ENCODE measurements around the genes DKK1, ZWINT and CISD1.

DNA sequence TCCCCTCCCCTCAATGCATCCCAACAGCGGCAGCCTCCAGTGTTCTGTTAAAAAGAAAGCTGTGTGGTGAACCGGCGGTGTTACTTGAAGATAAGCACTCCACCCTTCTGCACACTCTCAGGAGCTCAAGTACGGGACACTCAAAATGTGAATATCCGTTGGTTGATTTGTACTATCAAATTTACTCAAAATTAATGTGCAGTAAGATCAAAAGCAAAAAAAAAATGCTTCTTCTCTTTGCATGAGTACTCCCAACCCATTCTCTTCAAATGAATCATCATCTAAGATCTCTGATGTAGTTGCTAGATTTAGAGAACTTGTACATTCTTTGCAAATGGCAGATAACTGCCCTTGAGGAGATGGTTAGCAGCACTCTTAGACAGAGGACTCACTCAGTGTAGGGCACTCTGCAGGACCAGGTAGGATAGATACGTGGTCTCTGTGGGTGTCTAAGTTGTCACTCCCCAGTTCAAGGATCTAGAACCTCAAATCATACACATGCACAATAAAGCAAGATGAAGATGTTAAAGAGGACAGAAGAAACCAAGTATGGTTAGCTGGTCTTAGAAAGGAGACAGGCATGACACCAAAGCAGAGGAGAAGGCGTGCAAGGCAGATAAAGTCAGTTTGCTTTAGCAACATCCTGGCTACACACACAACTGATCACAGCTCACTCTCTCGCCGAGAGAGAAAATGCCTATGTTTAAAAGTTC, 145.7 kb upstream of the ASAH2 start:
- PRO-cap, 3 experiments, result no peak in any of the 3 experiments

DNA sequence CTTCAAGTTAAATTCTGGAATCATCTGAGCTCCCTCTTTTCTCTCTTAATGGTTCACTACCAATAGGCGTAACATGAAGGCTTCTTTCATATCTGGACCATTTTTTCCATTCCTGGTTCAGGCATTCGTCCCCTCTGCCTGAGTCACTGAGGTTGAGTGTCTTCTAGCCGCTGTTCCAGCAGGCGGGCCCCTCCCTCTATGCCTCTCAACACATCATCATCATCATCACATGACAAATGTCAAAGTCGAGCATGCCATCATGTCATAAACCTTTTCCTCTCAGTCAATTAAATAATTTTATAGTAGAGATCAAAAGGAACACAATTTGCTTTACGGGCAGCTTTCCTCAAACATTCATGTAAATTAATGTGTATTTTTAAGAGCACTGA, 168.9 kb upstream of the ASAH2 start:
- PRO-cap, 3 experiments, result no peak in any of the 3 experiments

GRCh38 chr10:50624783-50625620, 1.2 kb upstream of the SGMS1 start:
- PRO-cap, 3 experiments, result peak in 3 of 3 experiments; most common plus-strand start chr10:50624951 (in 3); most common minus-strand start chr10:50625163 (in 1)

- PRO-cap, 3 experiments, result no peak in any of the 3 experiments
Measured at GRCh38 chr10:50993261-50993785, 81.0 kb upstream of the PRKG1 start.

DNA sequence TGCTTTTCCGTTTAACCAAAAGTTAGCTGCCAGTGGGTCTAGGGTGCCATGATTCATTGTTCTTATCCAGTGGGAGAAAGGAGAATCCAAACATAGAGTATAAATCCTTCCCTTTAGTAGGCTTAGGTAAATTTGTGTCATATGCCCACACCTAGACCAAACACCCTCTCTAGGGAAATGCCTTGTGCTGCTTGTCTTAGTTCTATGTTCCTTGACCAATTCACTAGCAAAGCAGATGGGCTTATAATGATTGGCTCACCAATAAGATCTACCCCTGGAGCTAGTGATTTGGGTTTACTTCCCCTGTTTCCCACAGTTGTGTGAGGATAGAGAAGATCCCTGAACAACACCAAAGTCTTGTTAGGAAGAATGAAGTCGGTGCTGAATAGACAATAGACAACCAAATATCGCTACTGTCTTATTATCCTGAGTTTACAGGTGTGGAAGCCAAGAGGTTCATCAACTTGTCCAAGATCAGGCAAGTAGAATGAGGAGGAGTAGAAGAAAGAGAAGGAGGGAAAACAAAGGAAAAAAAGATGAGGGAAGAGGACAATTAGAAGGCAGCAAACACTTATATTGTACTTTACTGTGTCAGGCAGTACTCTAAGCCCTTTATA, 308.6 kb downstream of the PRKG1 start:
- PRO-cap, 3 experiments, result no peak in any of the 3 experiments

GRCh38 chr10:51516173-51516930, 183.0 kb downstream of the CSTF2T start:
- PRO-cap, 3 experiments, result no peak in any of the 3 experiments

GRCh38 chr10:51697974-51699019, 1.1 kb downstream of the CSTF2T start:
- PRO-cap, 3 experiments, result no peak in any of the 3 experiments

DNA sequence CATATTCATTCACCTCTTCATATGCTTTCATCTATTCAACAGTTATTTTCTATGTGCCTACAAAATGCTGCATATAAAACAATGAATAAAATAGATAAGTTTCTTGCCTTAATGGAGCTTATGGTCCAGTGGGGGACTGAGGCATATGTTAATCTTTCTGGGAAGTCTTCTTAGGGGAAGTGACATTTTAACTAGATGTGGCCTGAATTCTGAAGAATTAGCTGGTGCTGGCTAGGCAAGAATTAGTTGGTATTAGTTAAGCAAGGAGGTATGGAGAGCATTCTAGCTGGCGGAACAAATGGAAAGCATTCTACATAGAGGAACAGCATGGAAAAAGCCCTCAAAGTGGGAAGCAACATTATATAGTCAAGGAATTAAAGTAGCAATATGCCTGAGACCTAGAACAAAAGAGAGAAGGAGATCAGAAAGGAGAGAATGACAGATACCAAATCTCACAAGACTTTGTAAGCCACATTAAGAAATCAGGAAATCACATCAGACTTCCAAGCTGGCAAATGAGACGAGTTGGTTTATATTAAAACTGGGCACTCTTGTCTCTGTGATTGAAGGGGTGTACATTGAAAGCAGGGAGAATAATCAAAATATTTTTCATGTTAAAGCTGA, 145.9 kb upstream of the DKK1 start:
- PRO-cap, 3 experiments, result no peak in any of the 3 experiments

DNA sequence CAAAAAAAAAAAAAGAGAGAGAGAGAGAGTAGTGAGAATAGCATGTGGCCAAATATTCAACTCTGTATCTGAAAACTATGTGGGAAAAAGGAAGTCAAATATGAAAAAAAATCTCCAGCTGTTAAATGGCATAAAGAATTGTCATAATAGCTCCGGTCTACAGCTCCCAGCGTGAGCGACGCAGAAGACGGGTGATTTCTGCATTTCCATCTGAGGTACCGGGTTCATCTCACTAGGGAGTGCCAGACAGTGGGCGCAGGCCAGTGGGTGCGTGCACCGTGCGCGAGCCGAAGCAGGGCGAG, 80.9 kb upstream of the DKK1 start:
- PRO-cap, 3 experiments, result no peak in any of the 3 experiments

DNA sequence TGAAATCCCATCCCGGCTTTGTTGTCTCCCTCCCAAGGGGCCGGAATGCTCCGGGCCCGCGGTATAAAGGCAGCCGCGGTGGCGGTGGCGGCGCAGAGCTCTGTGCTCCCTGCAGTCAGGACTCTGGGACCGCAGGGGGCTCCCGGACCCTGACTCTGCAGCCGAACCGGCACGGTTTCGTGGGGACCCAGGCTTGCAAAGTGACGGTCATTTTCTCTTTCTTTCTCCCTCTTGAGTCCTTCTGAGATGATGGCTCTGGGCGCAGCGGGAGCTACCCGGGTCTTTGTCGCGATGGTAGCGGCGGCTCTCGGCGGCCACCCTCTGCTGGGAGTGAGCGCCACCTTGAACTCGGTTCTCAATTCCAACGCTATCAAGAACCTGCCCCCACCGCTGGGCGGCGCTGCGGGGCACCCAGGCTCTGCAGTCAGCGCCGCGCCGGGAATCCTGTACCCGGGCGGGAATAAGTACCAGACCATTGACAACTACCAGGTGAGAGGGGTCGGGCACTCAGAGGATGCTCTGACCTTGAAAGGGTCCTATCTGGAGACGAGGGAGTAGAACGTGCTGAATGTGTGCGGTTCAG, at the start of gene DKK1:
Gene DKK1 (plus strand): TSS at position 93 of the 583 bp plus-strand sequence.
- PRO-cap, 3 experiments, result peak in 2 of 3 experiments; most common plus-strand start position 95 of the sequence (in 2)

GRCh38 chr10:52763163-52763692, 9.4 kb downstream of the MBL2 start:
- PRO-cap, 3 experiments, result no peak in any of the 3 experiments

- PRO-cap, 3 experiments, result peak in 3 of 3 experiments; most common plus-strand start chr10:53230028 (in 3)
Measured at GRCh38 chr10:53229957-53230156, 457.3 kb upstream of the MBL2 start.

- PRO-cap, 3 experiments, result no peak in any of the 3 experiments
Measured at GRCh38 chr10:54868885-54869242, 67.8 kb upstream of the PCDH15 start.

GRCh38 chr10:55670532-55670977, 690.5 kb downstream of the ZWINT start:
- PRO-cap, 3 experiments, result peak in 2 of 3 experiments; most common minus-strand start chr10:55670727 (in 2)

- PRO-cap, 3 experiments, result peak in 3 of 3 experiments; most common plus-strand start chr10:56361481 (in 2); most common minus-strand start chr10:56361240 (in 2)
Measured at GRCh38 chr10:56360890-56361854, at the start of gene ZWINT. Gene ZWINT, minus strand, starts transcription at chr10:56361259.

GRCh38 chr10:58268775-58269642, at the start of gene CISD1:
Gene CISD1, plus strand, starts transcription at chr10:58269162.
- PRO-cap, 3 experiments, result peak in 3 of 3 experiments; most common plus-strand start chr10:58269165 (in 3); most common minus-strand start chr10:58268947 (in 3)

DNA sequence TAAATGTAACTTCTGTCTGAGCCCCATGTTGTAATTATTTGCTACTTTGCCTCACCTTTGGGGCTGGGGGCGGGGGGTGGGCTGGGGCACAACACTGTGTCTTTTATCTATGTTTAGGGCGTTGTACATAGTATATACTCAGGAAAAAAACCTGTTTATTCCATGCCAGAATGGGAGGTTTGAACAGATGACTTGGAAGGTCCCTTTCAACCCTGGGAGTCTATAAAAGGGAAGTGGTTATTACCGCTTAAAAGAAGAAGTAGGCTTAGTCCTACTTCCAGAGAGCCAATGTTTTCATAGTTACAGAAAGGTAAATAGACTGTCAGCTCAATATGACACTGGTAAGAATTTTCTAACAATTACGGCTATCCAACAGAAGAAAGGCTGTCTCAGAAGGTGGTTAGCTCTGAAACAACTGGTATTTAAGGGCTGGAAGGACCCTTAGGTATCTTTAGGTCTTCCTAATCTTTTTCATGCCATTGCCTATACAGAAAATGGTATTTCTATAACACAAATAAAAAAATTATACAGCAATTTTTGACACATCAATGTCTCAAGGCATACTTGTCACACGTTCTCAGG, 1.1 kb upstream of the TFAM start:
- PRO-cap, 3 experiments, result peak in 1 of 3 experiments; most common plus-strand start position 358 of the sequence (in 1)

DNA sequence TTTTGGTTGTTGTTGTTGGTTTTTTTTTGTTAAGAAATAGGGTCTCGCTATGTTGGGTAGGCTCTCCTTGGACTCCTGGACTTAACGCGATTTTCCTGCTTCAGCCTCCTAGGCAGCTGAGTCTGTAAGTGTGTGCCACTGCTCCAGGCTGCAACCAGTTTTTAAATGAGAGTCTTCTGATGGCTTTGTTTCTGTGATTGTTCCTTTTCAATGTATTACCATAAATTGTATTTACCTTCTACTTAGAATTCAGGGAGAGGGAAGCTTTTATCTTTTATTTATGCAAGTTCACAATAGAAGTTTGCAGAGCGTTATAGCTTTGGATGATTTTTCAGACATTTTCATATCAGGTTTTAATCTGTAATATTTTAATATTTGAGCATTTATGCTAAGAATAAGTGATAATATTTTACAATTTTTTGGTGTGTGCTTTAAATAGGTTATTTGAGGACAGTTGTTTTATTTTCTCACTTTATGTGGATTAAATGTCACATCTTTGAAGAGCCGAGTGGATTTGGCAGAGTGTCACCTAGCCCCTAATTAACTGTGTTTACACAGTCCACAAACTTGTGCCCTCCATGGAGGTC, 63.0 kb downstream of the BICC1 start:
- PRO-cap, 3 experiments, result no peak in any of the 3 experiments

DNA sequence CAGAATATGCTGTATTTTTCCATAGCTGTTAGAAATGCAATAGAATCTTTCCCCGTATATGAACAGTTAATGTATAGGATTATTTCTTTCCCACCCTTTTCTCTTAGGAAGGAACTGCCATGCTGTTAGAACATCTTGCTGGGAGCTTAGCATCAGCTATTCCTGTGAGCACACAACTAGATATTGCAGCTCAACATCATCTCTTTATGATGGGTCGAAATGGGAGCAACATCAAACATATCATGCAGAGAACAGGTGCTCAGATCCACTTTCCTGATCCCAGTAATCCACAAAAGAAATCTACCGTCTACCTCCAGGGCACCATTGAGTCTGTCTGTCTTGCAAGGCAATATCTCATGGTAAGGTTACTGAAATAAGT, 276.9 kb downstream of the BICC1 start:
- PRO-cap, 3 experiments, result no peak in any of the 3 experiments

DNA sequence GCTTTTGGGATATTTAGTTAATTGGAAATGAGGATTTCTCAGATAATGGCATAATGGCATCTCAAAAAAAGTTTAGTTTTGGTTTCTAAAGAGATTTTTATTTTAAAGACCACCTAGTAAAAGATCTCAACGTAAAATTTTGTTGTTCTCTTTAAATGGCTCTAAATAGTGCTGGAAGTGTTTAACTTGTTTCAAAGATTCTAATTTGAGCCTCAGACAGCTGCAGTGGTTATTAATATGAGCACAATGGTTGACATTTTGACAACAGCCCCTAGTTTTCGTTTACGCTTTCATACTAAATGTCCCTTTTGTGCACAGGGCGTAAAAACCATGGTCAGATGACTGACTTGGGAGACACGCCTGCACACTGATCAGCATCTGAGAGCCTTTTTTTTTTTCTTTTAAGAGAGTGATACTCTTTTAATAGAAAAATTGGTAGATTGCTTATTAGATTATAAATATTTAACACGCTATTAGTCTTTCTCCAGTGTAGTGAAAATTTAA, 183.0 kb upstream of the PHYHIPL start:
- PRO-cap, 3 experiments, result no peak in any of the 3 experiments

Data from Metastatic Breast Carcinoma in the Ovary (tissue), 3 donors.